Frontal cortex (tissue), 2 donors: ENCODE measurements around the gene GPR6.

- RAMPAGE, long total RNA, result no peak
Observed at GRCh38 chr6:108592448-108593482, 32.0 kb downstream of the FOXO3 start.

DNA sequence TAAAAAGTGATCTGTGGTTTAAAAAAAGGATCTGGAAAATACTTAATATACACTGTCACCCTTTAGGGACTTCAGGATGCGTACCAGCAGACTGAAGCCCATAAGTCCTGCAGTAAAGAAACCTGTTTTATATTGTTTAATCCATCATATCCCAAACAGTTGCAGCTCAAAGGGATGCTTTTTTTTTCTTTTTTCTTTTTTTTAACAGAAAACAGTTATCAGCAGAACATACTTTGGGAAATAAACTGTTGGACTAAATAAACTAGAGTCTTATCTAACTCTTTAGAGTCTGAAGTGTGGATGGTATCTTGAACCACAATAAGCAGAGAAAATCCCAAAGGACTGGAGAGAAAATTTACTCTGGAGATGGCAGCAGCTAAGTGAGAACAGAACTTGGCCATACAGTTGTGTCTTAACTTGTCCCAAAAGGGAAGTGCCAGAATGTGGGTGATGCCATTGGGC, 36.0 kb downstream of the FOXO3 start:
- RAMPAGE, long total RNA, result no peak

- RAMPAGE, long total RNA, result no peak
Observed at GRCh38 chr6:108597943-108598773, 37.4 kb downstream of the FOXO3 start.

- RAMPAGE, long total RNA, result no peak
Observed at GRCh38 chr6:108737816-108738417, 110.3 kb upstream of the ARMC2 start.

DNA sequence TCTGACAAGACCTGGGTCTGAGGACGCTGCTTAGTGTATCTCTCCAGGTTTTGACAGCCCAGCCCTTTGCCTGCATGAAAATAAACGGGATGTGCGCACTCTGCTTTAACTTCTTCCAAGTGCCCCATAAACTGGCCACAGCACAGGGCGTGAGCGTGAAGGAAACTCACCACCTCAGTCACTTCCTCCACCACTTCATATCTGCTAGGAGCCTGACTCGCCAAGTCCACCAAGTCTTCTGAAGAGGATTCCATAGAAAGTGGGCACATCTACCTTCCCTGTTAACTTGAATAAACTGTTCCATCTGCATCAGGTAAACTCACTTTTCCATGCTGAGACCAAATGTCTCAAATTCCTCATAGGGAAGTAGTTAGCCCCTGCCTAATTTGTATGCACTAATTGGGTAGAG, 109.1 kb upstream of the ARMC2 start:
- RAMPAGE, long total RNA, result no peak

DNA sequence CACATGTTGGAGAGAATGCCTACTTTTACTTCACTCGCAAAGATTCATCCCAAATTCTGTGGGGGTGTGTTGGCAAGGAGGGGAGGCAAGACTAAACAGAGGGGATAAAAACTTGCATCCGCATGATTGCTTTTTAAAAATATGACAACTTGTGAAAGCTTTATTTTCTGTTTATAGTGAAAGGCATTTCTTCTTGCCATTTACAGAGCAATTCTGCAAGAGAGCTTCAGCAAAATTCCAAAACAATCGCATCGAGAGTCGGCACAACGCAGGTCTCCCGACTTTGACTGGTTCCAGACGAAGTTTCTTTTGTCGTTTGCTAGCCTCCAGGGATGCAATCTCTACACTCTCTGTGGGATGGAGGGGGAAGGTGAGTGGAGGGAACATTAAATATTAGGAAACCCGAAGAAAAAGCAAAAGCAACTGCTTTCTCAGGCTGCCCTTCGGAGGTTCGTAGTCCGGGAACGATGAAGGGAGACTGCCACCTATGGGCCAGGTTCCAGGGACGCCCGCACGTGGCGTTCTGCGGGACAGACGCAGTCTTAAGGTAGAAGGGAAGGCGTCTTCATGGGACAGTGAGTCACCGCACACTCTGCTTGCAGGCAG, 66.1 kb upstream of the ARMC2 start:
- RAMPAGE, long total RNA, result no peak

DNA sequence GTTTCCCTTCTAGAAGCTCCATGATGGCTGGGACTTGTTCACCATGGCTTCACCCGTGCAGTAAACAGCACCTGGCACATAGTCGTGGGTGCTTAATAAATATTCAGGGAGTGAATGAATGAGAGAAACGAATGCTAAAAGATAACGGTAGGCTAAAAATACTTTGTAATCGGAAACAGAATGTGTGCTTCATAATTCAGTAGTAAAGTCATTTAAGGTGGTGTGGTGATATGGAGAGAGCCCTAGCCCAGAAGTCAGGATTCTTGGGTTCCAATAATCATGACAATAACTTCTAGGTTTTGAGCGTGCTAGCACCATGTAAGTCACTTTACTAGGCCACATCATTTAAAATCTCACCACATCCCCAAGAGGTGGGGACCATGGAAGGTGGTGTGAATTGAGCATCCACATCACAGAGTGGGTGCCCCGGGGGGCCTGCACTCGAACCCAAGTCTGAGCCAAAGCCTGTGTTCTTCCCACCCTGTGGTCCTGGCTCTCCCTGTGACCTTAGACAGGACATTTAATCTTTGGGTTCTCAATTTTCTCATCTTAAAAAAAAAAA, 26.1 kb downstream of the ARMC2 start:
- RAMPAGE, long total RNA, result no peak

DNA sequence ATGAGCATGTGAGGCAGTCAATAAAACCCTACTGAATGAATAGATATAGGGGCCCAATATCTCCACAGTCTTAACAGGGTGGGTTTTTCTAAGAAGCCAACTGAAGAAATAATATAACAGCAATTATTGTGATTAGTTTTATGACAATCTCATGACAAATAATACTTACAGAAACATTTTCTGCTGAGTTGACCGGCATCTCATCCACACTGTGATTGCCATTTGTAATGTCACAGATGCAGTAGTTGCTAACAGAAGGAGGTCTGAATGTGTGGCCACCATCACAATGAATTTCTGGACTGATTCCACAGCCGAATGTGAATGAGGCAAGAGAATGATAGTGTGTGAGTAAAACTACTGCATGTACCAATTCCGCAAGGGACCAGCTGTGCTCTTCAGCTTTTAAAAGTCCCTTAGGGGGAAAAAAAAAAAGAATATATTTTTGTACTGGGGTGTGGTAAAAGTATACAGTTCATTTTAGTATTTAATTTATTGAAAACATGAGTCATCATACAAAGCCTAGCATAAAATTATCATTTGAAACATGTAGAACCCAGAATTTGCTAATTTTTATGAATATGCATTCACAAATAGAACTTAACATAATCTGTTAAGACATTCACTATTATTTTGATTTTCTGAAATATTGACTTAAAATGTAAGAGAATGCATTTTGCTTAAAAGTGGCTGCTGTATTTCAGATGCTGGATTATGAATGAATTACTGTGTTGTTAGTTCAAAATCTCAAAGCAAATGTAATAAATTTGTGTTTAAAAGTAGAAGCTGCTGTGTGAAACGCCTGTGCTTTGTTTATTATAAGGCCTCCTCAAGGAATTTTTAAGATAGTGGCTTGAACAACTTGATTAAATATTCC, 96.1 kb downstream of the SESN1 start:
- RAMPAGE, long total RNA, result no peak

GRCh38 chr6:109237523-109237992, 142.3 kb downstream of the CEP57L1 start:
- RAMPAGE, long total RNA, result no peak

DNA sequence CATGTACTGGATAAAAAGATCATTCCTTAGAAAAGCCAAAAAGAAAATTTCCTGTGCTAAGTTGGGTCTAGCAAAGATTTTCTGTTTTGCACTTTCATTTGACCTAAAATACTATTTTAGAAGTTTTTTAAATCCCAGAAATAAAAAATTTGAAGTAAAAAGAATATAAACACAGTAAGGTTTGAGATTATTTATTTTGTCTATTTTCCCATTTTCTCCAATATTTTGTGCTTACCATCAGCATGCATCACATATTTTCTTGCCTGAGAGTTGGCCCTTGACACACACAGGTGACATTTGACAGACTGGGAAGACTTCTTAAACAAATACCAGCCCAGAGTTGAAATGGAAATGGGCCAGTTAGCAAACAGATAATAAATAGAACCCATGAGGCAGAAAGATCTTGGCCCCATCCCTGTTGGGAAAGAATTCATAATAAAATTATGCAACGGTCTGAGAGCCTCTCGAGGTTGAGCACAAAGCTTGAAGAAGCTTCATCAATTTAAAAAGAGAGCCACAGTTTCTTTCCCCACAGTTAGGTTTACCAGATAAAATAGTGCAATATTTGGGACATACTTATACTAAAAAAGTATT, 130.1 kb downstream of the CD164 start:
- RAMPAGE, long total RNA, result no peak

DNA sequence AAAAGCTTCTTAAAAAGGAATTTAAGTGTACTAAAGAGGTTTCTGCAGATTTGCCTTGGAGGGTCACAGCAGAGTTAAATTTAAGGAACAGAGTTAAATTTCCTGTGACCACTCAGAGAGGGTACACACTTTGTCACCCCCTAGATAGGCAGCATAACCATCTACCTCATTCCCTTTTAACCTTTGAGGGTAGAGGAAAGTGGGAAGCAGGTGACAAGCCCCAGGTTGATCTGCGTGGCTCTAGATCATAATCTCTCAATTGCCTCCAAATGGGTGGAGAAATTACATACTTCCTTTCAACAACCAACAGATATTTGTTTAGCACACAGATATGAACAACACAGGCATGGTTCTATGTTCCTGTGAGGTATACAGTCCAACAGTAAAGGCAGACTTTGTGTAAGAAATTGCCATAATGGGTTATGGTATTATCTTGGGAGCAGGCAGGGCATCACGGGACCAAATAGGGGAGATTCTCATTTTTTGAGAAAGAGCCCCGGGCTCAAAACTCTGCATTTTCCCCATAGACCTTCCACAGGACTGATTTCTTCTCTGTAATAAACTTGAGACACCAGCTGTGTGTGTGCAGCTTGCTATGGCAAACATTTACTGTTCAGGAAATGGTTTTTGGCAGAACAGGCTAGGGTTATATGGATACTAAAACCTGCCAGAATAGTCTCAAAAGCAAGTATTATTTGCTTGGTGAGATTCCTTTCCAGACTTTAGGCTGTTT, 126.3 kb downstream of the CD164 start:
- RAMPAGE, long total RNA, result no peak

DNA sequence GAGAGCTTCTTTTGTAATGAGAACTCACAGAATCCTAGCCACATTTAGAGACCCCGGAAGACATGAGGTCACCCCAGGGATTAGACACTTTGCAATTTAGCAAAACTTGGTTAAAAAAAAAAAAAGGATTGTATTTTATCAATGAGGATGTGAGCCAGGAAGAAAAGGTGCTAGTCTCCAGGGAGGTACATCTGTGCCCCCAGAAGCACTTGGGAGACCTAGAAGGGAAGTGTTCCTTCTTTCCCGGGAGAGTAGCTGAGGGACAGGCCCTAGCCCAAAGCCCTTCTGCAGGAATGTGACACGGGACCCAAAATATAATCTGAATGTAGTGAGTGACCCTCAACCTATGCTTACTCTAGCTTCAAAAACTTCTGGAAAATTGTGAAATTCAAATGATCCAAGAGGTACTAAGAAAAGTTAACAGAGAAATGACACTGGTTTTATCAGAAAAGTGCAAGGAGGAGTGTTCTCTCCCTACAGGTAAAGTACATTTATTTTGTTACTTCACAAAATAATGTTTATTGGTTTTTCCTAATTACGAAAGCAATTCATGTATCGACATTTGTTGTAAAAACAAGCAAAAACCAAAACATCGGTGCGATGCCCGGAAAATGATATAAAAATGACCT, 65.7 kb downstream of the CD164 start:
- RAMPAGE, long total RNA, result no peak

- RAMPAGE, long total RNA, result no peak
Observed at GRCh38 chr6:109347756-109348721, 34.2 kb downstream of the CD164 start.

DNA sequence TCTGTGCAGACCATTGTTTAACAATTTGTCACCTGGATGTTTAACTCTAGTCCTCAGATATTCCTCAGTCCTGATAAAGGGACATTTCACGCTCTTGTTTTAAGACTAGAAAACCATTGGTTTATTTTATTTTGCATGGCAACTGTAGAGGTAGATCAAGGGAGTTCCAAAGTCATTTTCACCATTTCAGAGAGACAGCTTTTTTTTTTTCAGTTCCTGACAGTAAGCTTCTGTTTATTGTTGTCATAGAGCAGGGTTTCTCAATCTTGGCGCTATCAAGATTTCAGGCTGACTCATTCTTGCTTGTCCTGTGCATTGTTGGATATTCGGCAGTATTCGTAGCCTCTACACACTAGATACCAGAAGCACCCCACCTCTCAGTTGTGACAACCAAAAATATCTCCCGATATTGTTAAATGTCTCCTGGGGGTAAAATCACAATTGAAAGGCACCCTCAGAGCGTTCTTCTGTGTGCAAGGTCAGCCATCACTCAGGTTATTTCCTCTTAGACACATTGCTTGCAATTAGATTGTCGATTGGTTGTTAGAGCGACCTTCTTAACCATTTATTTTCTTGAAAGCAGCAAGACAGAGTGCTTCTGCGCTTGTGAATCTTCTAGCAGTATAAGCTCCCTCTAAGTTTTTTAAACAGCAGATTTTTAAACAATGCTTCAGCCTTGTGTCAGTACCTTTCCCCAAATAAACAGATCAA, 2.2 kb upstream of the CD164 start:
- RAMPAGE, long total RNA, result no peak

DNA sequence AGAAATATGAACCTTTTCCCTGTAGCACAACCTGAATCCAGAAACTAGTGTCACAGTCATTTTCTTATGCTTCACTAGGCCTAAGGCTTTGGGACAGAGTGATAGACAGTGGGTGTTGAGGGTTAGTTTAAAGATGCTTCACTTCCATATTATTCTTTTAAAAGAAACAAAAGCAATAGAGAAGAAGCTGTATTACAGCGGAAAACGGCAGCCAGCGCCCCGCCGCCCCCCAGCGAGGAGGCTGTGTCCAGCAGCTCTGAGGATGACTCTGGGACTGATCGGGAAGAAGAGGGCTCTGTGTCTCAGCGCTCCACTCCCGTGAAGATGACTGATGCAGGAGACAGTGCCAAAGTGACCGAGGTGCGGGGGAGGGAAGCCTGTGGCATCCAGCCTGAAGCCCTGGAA, 100.1 kb downstream of the FIG4 start:
- RAMPAGE, long total RNA, result no peak

- RAMPAGE, long total RNA, result no peak
Observed at GRCh38 chr6:109867154-109867787, 110.8 kb upstream of the GPR6 start.

DNA sequence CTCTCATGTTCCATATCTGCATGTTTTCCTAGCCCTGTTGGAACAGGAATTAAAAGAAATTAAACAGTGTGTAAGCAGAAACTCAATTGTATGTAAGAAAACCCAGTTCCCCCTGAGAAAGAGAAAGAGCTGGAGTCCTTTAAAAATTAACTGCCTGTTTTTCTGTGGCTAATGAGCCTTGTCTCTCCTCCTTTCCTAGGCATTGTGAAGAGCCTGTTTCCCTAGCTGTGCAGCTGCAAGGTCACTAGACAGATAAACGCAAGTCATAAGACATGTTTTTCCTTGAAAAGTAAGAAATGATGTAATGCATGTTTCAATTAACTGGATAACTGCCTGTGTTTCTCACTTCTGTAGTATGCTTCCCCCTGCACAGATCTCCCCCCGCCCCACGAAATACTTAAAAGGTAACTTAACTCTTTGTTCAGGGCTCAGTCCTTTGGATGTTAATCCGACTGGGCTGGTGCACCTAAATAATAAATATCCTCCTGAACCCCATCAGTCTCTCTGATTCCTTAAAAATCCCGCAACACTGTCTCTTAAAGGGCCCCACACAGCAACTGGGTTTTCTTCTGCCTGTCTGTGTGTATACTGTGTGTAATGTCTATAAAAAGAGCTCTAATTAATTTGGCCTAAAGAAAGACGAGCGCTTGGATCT, 100.4 kb upstream of the GPR6 start:
- RAMPAGE, long total RNA, result no peak

GRCh38 chr6:109977909-109978565, at the start of gene GPR6:
GPR6 (plus strand) TSS chr6:109978311.
- RAMPAGE, long total RNA, result no peak

DNA sequence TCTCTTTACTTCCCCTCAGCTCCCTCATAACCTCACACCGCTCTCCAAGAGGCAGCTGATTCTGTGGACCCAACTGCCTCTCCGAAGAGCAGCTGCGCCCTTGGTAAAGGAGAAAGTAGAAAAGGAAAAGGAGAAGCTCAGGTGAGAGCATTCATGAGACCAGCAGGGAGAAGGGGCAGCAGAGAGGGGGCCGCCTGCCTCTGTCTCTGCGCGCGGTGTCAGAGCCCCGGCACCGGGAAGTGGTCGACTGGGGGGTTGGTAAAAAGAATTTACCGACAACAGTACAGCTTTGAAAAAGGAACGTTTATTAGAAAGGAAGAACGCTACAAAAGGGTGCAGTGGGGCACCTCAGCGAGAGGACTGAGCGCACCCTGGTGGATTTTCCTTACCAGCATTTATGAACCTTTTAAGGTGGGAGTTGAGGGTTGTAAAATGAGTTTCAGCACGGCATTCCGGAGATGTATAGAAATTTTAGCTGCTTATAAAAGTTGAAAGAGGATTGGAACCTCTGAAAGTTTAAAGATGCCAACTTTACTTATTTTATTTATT, 61.9 kb downstream of the GPR6 start:
- RAMPAGE, long total RNA, result no peak

GRCh38 chr6:110208800-110209319, 28.6 kb downstream of the CDC40 start:
- RAMPAGE, long total RNA, result no peak